PC-3 (cell line): Measurements from ENCODE around the genes LRIT2 and NUTM2A.

GRCh38 chr10:80703544-80703848, 165.8 kb downstream of the SH2D4B start:
- RAMPAGE, long total RNA = no peak

- RAMPAGE, long total RNA = no peak
These were observed 1.5 kb downstream of the NRG3 start for GRCh38 chr10:81876269-81877139.

- RAMPAGE, long total RNA = no peak
These were observed 574.4 kb upstream of the GHITM start for GRCh38 chr10:83564929-83565325.

DNA sequence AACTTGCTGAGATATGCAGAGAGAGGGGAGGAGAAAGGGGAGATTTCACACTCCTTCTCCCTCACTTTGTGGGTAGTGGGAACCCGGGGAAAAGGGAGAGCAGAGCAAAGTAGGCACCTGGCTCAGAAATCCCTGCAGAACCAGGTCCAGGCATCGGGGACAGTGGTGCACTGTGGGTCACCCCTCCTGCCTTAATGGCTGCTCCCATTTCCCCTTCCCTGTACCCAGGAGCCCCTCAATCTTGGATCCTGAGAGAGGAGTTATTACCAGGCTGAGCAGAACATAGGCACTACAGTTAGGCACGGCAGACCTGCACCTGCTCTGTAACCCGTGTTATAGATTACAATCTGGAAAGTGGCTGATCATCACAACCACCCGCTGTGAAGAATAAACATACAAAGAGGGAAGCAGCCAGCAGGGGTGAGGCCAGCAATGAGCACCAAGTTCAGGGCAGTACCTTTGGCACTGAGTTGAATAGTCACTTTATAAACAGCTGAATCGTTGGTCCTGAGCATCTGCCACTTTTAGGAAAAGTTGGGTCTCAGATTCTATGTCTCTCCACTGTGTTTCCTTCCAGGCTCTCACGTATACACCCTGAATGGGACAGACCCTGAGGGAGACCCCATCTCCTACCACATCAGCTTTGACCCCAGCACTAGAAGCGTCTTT, 1.7 kb downstream of the CDHR1 start:
- RAMPAGE, long total RNA = no peak

DNA sequence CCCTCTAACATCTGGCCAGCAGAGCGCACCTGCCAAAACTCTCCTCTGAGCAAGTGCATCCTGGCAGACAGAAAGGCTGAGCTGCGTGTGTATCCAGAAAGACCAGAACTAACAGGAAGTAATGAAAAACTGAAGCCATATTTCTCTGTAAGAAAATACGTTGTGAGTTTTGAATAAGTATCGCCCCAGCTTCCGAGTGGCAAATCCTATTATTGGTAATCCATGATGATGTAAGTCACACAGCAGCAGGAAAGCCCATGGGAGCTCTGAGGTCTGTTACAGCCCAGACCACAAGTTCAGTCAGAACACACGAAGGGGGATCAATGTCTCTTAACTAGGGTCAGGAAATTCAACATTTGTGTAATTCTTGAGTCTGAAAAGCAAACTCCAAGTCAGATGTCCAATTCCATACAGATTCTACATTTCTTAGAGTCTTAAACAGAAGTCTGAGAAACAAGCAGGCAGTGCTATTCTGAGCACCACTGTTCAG, at the start of gene LRIT2:
Gene LRIT2, minus strand, starts transcription at position 163 of the 490 bp plus-strand sequence.
- RAMPAGE, long total RNA = no peak

GRCh38 chr10:84614813-84615012, 286.3 kb downstream of the CCSER2 start:
- RAMPAGE, long total RNA = no peak

DNA sequence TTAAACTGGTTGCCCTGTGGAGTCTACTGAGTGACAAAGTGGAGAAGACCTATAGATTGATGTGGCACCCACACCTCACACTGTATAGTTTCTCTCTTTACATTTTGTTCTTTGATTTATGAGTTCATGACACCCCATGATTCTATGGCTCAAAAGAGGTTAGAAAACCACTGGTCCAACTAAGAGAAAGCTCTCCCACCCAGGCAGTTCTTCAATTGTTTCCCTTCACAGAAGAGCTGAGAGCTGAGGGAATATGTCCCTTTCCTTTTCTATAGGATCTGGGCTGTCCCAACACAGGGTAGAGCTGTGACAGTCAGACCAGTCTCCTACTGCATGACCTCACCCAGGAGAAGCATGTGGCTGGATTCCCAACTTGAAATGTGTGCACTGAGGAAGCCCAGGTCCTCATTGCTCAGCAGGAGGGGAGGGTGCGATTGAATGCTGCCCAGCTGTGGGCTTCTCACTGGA, 508.5 kb downstream of the CCSER2 start:
- RAMPAGE, long total RNA = no peak

GRCh38 chr10:85364053-85364392, 1002.6 kb downstream of the GRID1 start:
- RAMPAGE, long total RNA = no peak

GRCh38 chr10:86163306-86163892, 203.2 kb downstream of the GRID1 start:
- RAMPAGE, long total RNA = no peak

DNA sequence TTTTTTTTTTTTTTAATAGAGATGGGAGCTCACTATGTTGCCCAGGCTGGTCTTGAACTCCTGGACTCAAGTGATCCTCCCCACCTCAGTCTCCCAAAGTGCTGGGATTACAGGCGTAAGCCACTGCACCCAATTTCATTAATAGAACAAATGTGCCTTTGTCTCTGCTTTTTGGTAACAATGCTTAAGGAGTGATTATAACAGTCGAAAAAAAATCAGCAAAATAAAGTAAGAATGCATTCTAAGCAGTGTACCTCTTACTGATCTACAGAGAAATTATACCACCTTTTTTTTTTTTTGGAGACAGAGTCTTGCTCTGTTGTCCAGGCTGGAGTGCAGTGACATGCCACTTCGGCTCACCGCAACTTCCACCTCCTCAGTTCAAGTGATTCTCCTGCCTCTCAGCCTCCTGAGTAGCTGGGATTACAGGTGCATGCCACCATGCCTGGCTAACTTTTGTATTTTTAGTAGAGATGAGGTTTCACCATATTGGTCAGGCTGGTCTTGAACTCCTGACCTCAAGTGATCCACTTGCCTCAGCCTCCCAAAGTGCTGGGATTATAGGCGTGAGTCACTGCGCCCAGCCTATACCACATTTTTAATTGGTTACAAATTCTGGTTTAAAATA, 70.4 kb downstream of the WAPL start:
- RAMPAGE, long total RNA = no peak

DNA sequence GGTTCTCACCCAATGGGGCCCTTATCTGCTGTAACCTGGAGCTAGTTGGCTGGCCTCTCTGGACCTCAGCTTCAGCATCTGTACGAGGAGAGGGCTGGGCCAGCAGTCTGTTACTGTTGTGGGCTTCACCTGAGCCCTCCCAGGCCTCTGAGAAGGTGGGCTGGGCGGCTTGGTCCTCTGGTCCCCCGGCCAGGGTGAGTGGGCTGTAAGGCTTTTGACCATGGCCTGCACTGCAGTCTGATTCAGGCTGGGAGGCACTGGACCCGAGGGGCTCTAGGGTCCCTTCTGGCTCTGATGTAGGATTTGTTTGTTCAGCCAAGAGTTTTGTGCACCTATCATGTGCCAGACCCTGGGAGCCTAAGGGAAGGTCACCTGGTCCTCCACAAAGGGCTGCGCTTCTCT, 22.5 kb downstream of the LDB3 start:
- RAMPAGE, long total RNA = no peak

GRCh38 chr10:86701121-86701501, 32.8 kb downstream of the LDB3 start:
- RAMPAGE, long total RNA = no peak

DNA sequence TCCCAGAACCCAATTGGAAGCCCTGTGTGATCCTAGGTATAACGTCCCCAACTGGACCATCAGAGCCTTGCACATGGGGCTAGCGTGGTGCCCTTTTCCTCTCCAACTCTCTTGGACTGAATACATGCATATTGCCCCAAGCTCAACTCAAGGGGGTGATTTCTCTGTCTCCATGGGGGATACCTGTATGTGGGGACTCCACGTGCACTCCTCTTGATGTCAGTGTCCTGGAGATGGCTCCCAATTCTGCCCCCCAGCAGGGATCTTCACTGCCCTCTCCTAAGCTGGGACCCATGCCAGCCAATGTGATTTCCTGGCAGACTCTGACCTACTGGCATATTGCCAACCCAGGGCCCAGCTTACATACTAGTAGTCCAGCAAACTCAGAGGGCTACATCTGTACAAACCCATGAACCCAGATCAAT, 26.3 kb upstream of the BMPR1A start:
- RAMPAGE, long total RNA = no peak

GRCh38 chr10:86843347-86844011, 87.1 kb downstream of the BMPR1A start:
- RAMPAGE, long total RNA = no peak

DNA sequence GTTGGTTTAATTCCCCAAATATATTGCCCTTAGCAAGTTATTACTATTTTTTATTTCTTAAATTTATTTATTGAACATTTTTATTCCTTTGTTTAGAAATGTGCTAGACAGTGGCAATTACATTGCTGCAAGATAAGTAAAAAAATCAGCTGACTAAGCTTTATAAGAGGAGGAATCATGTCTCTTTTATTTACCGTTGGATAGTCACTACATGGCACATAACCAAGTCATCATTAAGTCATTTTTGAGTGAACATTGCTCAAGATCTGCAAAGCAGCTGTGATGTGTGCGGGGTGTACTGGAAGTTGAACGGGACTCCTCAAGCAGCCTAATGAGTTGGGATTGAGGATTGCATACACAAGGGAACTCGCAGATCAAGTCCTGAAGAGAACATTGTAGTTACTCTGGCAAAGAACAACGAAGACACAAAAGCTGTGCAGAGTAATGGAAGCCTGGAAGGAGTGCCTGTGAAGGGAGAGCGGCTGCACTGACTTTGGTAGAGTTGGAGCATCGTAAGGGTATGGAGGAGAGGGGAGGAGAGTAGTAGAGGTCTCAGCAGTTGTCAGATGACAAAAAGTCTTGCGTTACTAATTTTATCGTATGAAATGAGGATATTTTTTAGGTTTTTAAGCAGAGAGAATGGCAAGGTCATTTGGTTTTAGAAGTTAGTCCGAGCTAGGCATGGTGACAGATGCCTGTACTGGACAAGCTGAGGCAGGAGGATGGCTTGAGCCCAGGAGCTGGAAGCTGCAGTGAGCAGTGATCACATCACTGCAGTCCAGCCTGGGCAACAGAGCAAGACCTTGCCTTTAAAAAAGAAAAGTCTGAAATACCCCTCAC, 95.1 kb downstream of the BMPR1A start:
- RAMPAGE, long total RNA = no peak

DNA sequence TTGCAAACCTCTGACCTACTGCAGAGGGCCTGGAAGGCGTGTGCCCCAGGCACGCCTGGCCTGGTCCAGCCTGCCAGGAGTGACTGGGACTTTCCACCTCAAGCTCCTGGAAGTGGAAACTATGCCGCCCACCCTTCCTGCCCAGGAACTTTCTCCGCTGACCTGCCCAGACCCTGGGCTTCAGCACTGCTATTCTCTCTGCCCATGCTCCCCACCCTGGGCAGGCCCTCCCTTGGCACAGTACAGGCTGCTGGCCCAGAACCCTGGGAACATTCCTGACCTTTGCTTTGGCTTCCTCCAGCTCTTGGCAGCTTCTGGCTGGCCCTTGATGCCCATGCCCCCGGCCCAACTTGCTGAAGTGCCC, 3.7 kb downstream of the MMRN2 start:
- RAMPAGE, long total RNA = no peak

GRCh38 chr10:87054500-87055172, 34.5 kb downstream of the FAM25A start:
- RAMPAGE, long total RNA = no peak

GRCh38 chr10:87060686-87061081, 34.0 kb downstream of the GLUD1 start:
- RAMPAGE, long total RNA = no peak

GRCh38 chr10:87211834-87212317, 13.4 kb upstream of the NUTM2A start:
- RAMPAGE, long total RNA = no peak

GRCh38 chr10:87225103-87225736, at the start of gene NUTM2A:
Gene NUTM2A (plus strand): TSS chr10:87225448.
- RAMPAGE, long total RNA = no peak